WTC11 (cell line): ENCODE measurements around a stretch of chr6.

DNA sequence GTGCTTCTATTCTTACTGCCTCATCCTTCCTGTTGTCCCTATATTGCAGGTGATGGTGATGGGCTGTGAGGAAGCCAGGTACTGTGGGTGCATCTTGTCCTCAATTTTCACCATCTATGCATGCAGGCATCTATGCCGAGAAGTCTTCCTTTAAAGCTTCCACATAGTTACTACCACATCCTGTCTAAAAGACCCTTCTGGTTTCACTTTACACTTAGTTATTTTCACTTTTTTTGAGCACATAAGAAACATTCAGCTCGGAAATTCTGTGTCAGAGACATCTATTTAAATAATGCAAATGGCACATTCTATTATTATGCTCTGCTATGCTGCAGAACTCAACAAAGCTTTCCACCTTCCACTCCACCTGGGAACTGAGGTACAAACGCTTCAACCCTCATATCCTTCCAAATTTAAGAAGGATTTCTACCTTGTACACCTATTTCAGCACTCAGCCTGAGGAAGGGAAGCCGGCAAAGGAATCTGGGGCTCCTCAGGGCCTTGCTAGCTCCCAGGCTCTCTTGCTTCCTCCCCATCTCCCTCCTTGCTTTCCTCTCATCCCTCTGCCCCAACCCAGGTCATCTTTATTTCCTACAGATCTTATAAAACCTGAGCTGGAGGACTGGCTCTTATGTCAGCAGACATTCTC is 28.1 kb upstream of the FABP7 start:
- PRO-cap = no peak

DNA sequence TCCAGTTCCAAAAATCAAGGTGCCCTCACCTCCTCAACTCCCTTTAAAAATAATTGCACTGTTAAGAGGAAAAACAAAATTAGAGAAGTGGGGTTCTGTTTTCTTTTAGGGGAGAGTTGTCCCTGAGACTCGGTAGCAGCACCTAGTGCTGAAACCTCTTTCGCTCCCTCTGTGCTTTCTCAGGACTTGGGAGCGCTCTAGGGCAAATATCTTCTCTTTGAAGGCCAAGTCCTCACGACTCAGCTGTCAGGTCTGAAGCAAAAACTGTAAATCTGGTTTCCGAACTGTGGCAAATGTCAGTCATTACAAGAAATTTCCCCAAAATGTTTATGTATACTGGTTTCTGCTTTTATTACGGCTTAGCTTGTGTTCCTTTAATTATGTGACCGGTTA is 1.3 kb downstream of the SMPDL3A start:
- PRO-cap = no peak

GRCh38 chr6:122790762-122791465 is 1.9 kb downstream of the SMPDL3A start:
- PRO-cap = unidirectional peak, minus-strand start at chr6:122791154

DNA sequence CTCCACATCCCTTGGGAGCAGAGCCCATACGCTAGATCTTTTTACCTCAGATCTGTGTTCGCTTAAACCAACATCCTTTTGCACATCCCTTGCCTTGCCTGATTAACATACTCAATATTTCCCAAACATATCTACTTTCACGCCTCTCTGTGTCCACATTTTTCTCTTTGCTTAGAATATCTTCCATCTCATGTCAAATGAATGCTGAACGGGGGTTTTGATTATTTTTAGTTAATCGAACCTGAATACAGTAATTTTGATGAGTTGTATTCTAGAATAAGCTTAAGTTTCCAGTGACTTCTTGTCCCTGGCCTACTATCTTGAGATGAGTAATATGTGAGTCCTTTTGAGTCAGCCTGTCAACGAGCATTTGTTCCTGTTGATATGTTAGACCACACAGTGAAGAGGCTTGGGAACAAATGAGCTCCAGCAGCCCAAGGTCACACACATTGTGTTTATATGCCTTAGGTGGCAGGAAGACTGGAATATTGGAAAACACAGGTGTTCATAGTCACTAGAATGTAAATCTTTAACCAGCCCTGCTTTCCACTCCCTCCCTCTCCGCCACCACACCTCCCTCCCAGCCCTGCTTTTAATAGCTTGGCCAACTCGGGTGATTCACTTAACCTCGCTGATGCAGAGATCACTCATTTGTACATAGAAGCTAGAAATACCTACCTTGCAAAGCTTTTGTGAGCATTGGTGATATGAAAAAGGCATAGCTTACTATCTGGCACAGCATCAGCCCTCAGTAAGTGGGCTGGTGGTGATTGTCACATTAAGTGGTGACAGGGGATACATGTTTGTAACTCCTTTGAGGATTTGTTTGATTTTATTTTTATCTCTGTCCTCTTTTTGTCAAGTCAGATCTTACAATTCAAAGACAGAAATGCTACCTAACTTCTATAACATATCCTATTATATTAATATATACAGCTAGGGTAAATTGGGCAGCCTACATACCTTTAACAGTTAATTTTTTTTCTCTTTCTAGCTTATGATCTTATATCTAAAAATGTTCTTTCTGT is 9.2 kb downstream of the SMPDL3A start:
- PRO-cap = no peak

DNA sequence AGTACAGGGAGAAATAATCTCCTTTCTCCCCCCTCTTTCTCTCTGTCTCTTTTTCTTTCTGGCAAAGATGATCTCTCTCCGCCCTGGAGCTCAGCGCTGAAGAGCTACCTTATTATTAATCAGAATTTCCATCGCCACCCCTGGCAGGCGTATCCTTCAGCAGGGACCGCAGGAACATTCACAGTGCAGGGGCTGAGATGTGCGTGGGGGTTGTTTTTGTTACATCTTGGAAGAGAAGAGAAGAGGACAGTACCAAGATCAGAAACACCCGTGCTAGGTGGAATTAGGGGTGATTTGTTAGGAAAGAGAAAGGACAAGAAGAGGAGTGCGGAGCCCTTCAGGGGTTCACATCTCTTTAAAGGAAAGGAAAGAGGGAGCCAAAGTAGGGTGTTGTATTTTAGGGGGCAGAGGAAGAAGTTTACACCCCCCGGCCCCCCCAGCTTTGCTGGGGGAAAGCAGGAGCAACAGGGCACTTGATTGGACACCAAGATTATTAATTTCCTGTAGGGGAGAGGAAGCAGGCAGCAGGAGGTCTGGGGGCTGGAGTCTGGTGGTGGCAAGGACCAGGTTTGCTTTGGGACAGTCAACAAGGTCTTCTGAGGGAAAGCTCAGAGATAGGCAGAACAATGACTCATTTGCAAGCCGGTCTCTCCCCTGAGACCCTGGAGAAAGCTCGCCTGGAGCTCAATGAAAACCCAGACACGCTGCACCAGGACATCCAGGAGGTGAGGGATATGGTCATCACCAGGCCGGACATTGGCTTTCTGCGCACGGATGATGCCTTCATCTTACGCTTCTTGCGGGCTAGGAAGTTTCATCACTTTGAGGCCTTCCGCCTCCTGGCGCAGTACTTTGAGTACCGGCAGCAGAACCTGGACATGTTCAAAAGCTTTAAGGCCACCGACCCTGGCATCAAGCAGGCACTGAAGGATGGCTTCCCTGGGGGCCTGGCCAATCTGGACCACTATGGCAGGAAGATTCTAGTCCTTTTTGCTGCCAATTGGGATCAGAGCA is 1.4 kb downstream of the CLVS2 start:
- PRO-cap = no peak

DNA sequence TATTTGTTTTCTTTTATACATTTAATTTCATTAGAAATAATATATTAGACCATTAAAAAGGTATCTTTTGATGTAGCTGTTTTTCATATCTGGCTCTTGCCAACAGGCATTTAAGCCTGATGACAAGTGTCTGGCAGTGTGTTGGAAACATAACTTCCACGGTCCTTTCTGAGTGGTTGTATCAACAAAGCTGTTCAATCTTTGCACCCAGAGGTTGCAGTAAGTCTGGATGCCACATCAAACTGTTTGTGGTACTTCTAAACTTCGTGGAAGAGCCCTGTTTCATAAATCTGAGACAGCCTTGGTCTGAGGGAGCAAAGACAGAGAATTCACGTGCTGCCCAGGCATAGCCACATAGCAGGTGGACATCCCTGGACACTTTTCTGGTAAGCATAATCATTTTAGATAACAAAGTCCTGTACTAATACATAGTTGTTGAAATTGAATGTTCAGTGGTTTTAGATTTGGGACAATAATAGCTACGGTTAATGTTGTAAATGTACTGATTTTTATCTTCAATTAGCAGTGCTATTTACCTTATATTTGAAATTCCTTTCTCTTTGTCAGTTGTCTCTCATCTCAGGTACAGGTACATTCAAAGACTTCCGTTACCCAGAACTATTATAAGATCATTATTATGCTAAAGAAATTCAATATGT is 197.2 kb downstream of the TRDN start:
- PRO-cap = no peak

GRCh38 chr6:123802198-123802643 is 1.4 kb upstream of the NKAIN2 start:
- PRO-cap = no peak

DNA sequence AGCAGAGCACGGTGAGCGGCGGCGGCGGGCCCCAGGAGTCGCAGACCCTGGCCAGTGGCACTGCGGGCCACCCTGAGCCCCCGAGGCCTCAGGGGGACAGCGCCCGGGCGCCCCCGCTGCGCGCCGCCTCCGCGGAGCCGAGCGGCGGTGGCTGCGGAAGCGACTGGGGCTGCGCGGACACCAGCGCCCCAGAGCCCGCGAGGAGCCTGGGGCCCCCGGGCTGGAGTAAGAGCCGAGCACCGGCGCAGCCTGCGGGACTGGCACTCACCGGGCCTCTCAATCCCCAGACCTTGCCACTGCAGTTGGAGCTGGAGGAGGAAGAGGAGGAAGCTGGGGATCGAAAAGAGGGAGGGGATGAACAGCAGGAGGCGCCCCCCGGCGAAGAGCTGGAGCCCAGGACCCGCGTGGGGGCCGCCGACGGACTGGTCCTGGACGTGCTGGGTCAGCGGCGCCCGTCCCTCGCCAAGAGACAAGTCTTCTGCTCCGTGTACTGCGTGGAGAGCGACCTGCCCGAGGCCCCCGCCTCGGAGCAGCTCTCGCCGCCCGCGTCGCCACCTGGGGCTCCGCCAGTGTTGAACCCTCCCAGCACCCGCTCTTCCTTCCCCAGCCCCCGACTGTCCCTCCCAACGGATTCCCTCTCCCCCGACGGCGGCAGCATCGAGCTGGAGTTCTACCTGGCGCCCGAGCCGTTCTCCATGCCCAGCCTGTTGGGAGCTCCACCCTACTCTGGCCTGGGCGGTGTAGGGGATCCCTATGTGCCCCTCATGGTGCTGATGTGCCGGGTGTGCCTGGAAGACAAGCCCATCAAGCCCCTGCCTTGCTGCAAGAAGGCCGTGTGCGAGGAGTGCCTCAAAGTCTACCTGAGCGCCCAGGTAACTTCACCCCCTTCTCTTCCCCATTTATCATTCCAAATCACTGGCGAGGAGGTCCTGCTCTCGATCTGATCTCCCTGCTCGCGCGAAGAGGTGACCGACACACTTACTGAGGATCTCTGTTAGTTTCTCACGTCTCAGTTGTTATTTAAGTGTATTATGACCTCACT is 639 bp downstream of the RNF217 start:
- PRO-cap = bidirectional peak, plus-strand start at position 301 of the sequence, minus-strand start at position 278 of the sequence; bidirectional peak, plus-strand start at position 667 of the sequence, minus-strand start at position 697 of the sequence; unidirectional peak, minus-strand start at position 728 of the sequence; bidirectional peak, plus-strand start at position 758 of the sequence, minus-strand start at position 728 of the sequence; unidirectional peak, minus-strand start at position 996 of the sequence

DNA sequence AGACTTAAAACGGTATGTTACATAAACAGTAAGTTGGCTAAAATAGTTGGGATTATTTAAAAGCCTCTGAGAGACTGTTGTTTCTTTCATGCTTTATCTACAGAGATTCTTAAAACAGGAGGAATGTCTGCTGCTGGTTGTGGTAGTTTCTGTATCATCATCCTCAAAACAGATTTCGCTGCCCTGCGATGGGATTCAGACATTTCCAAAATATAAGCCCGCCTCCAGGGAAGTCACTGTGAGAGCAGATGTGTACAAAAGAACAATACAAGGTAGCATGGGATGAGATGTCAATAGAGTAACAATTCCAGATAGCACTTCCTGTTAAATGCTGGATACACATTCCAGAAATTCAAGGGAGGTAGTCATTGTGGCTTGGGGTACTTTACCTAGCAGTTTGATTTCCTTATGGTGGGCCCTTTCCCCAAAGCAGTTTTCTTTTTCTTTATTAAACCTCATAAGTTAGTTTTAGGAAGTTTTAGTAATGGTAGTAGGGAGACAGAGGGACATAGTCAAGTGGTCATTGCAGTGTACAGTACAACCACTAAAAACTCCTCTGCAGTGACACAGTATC is 2.5 kb downstream of the RNF217 start:
- PRO-cap = no peak

DNA sequence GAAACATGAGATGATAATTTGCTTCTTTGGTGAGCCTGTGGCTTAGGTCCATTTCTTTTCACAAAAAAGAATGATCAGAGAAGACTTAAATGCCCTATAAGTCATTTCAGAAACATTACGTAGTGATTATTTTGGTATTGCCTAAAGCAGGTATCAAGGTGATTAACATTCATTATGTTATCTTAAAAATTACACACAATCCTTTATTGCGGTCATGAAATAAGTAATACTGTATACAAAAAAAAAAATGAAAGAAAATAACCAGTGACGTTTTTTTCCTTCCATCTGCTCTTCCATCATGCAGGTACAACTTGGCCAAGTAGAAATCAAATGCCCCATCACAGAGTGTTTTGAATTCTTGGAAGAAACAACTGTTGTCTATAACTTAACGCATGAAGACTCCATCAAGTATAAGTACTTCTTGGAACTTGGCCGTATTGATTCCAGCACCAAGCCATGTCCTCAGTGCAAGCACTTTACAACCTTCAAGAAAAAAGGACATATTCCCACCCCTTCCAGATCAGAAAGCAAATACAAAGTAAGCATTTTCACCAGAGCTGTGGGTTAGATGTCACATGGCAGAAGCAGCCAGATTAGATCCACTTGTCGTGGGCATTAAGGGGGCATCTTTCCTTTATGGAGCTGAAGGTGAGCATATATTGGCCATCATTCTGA is 82.8 kb downstream of the RNF217 start:
- PRO-cap = no peak

- PRO-cap = no peak
These were observed 49.8 kb downstream of the TPD52L1 start for GRCh38 chr6:125203302-125203885.

DNA sequence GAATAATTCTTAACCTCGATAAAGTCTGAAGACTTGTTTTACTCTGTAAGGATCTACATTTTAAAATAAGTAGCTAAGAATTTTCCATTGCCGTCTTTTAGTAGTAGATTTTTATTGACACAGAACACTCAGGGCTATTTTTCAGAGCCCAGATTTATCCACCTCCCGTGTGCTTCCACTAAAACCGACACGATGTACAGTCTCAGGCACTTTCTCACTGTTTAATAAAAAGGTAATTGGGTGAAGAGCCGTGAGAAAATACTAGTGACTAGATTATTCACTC is 12.1 kb upstream of the HDDC2 start:
- PRO-cap = unidirectional peak, minus-strand start at position 75 of the sequence

- PRO-cap = no peak
These were observed 120.2 kb upstream of the HDDC2 start for GRCh38 chr6:125421704-125422578.

GRCh38 chr6:125444570-125445437 is 143.0 kb upstream of the HDDC2 start:
- PRO-cap = no peak

- PRO-cap = bidirectional peak, plus-strand start at chr6:125748237, minus-strand start at chr6:125748259
These were observed 1.2 kb upstream of the HEY2 start for GRCh38 chr6:125748165-125748614.

GRCh38 chr6:125748615-125749578 is 535 bp upstream of the HEY2 start:
- PRO-cap = bidirectional peak, plus-strand start at chr6:125749644, minus-strand start at chr6:125749395

- PRO-cap = no peak
These were observed 2.5 kb downstream of the NCOA7 start for GRCh38 chr6:125793202-125793756.

GRCh38 chr6:125827924-125828531 is 37.3 kb downstream of the NCOA7 start:
- PRO-cap = no peak

GRCh38 chr6:125923258-125924074 is 33.1 kb upstream of the HINT3 start:
- PRO-cap = no peak

GRCh38 chr6:126054203-126055131 is 68.1 kb downstream of the TRMT11 start:
- PRO-cap = no peak